A375 (cell line): ENCODE data around the gene SPINK4.

GRCh38 chr9:32572197-32573010 lies 555 bp downstream of the NDUFB6 start:
- RAMPAGE, long total RNA: no peak

GRCh38 chr9:33034819-33035507 lies 9.9 kb downstream of the DNAJA1 start:
- RAMPAGE, long total RNA: no peak

DNA sequence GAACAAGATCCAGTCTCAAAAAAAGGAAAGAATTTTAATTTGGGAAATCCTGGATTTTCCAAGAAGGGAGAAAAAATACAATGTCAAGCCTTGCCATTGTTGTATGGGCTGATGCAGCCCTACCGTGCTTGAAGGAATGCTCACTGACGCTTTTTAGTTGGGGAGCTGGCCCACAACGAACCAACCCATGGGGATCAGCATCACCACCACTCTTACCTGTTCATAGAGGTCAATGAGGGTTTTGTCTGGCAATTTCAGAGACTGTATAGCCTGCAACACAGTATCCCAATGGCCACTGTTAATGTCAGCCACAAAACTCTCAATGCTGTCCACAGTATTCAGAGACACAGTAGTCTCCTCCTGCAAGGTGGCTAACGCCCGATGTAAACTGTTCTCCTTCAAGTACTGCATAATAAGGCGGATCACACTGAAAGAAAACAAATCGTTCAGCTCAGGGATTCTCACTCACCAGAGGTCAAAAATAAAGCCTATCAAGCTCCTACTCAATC lies 3.0 kb downstream of the SMU1 start:
- RAMPAGE, long total RNA: no peak

GRCh38 chr9:33135536-33136075 lies 31.5 kb downstream of the B4GALT1 start:
- RAMPAGE, long total RNA: no peak

DNA sequence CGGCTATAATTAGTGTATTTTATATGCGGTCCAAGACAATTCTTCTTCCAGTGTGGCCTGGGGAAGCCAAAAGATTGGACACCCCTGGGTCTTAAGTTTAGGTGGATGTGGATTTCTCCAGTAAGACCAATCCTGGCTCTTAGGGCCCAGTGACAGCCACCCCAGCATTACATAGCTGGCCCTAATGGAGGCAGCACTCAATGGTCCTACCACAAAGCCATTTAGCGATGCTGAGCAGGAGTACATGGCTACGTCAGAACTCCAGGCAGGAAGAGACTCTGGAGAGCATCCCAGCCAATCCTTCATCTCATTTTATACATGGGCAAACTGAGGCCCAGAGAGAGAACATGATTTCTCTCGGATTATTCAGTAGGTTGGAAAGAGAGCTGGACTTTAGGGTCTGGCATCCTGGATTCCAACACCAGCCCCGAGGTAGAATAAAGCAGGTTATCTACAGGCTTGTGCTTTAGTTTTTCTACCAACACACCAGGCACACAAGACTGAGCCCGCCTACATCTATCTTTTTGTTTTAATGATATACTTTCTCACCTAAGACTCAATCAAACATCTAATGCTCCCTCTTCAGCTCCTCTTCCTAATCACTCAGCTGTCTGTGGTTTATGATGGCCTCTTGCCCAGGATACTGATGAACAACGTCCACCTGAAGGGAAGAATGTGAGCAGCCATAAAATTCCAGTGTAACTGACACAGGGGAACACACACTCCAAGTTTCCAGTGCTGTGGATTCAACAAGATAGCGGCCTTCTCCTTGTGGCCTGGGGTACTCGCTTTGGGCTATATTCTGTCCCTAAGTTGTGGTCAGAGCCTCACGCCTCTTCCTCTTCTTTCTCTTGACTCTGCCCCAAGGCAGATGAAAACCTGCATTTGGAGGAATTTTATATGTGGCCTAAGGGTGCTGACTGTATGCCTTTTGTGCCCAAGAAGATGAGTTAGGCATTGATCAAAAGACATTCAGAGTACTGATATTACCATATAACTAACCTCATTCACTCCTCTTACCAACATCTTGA lies 12.0 kb downstream of the B4GALT1 start:
- RAMPAGE, long total RNA: no peak

- RAMPAGE, long total RNA: no peak
These were observed 2.7 kb downstream of the B4GALT1 start for GRCh38 chr9:33164304-33165057.

- RAMPAGE, long total RNA: no peak
These were observed 30.2 kb upstream of the B4GALT1 start for GRCh38 chr9:33197298-33197869.

DNA sequence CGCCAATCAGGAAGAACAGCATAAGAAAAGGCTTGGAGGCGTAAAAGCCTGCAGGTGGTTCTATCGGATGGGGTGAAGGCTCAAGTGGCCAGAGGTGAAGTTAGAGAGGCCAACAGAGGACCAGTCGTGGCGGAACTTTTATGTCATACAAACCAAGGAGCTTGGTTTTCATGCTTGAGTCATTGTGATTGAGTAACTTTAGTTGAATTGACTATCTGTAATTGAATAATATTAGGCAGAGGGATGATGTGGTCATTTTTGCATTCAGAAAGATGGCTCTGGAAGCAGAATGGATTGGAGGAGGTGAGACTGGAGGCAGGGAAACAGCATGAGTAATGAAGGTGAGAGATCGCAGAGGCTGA lies 7.2 kb upstream of the SPINK4 start:
- RAMPAGE, long total RNA: no peak

DNA sequence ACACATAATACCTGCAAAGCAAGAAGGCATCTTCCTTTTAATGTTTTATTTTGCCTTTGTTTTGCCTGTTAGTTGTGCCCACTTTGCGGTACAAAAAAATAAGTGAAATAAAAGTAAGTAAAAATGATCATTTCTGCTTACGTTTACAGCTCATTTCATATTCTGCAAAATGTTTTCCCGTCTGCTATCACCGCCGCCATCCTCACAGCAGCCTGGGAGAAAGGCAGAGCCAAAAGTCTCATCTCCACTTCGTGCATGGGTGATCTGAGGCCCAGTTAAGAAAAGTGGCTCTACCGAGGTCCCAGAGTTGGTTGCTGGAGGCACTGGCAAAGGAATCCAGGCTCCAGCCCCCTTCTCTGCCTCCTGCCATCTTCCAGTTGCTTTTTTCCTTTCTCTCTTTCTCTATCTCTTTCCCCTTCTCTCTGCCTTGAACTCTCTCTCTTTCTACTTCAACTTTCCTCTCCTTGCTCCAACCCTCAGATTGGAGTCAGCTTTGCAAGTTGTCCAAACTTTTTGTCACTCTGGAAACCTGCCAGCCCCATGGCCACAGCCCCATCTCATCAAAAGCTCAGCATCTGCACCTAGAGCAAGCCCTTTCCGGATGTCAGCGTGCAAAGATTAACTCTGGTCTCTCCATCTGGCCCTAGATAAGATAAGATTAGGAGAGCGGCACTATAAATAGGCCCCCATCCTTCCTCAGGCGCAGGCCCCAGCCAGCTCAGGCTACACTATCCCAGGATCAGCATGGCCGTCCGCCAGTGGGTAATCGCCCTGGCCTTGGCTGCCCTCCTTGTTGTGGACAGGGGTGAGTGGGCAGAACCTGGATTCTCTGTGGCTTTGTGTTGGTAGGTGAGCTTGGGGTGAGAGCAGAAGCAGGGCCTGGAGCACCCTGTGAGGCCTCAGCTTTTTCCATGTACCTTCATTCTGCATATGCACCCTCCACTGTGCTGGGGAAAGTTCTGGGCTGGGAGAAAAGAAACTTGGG lies at the start of gene SPINK4:
Gene SPINK4, plus strand, starts transcription at position 703 of the 985 bp plus-strand sequence.
- RAMPAGE, long total RNA: no peak

DNA sequence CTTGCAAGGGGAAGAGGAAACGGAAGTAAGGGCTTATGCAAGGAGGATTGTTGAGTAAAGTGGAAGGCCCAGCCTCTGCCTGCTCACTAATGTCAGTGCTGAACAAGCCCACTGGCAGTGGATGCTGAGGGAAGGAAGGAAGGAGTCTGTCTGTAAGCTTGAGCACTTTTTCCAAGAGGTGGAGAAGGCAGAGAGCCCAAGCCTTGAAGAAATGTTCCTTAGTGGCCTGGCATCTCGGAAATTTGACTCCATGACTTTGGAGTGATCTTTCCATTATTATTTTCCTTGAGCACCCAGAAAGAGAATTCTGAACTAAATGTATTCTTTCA lies 35.6 kb upstream of the PRSS3 start:
- RAMPAGE, long total RNA: no peak

DNA sequence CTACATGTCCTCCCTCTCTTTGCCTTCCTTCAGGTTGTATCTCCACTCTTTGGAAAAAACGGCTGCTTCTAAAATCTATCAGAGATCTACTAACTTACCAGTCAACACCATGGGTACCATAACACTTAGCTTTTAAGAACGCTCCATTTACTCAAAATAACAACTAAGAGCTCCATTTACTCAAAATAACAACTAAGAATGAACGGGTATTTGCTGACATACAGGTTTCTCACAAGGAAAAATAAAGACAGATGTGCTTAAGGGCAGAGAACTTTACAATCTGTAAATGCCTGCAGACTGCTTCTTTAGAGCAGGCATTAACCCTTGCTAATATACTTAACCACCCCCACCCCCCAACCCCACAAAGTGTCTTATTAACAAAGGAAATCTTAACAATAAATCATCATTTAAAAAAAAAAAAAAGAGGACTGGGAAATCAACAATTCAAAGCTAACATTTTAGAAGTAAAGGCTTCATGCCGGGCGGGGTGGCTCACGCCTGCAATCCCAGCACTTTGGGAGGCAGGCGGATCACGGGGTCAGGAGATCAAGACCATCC lies 2.7 kb downstream of the UBAP2 start:
- RAMPAGE, long total RNA: no peak

DNA sequence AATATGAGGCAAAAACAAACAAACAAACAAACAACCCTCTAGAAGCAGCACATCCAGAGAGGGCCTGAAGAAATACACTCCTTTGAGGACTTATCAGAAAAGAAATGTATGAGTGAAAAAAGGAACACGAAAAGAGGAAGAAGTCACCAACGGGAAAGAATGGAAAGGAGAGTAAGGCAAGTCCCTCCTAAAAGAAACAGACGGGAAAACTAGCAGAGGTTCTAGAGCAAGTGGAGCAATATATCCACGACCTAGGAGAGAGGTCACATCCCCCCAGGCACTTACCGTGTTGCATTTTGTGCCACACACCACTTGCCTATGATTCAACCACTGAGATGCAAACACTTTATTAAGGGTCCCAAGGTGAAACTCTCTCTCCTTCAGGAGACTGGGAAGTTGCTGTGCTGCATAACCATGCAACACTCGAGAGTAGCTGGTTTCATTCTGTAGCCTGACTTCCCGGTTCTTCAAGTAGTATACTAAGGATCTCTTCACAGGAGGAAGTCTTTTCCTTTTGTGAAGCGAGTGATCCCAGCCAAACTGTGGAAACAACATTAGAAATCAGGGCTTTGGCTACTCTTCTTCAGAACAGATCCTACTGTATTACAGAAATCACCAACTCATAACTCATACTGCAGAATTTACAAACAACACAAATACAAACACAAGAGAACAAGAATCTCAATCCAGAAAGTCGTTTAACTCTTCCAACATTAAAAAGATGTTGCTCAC lies 1.6 kb downstream of the DCAF12 start:
- RAMPAGE, long total RNA: no peak

DNA sequence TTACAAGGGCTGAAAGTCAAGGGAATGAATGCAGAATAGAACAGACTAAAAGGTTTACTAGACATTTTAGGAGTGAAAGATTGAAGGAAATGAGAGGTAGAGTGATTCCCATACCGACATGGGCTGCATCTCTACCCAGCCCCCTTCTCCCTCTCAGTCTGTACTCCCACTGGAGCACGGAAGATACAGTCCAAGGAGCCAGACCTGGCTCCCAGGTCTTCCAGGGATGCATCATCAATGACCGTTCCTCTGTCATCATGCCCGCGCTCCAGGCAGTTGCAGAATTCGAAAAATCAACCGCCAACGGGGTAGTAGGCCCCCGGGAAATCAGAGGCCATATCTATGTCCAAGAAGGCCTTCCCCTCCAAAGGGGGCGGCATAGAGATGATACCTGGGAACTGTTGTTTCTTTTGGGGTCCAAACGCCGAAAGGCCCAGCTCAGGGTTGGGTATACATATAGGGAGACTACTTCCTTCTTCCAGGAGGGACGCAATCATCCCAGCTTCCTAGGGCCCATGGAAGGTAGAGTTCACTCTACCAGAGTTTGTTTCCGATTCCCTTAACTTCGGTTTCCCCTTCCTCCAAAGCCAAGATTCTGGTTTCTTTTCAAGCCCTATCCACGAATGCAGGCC lies 891 bp downstream of the DCAF12 start:
- RAMPAGE, long total RNA: no peak

- RAMPAGE, long total RNA: no peak
These were observed 24.1 kb downstream of the UBAP1 start for GRCh38 chr9:34202798-34203411.

DNA sequence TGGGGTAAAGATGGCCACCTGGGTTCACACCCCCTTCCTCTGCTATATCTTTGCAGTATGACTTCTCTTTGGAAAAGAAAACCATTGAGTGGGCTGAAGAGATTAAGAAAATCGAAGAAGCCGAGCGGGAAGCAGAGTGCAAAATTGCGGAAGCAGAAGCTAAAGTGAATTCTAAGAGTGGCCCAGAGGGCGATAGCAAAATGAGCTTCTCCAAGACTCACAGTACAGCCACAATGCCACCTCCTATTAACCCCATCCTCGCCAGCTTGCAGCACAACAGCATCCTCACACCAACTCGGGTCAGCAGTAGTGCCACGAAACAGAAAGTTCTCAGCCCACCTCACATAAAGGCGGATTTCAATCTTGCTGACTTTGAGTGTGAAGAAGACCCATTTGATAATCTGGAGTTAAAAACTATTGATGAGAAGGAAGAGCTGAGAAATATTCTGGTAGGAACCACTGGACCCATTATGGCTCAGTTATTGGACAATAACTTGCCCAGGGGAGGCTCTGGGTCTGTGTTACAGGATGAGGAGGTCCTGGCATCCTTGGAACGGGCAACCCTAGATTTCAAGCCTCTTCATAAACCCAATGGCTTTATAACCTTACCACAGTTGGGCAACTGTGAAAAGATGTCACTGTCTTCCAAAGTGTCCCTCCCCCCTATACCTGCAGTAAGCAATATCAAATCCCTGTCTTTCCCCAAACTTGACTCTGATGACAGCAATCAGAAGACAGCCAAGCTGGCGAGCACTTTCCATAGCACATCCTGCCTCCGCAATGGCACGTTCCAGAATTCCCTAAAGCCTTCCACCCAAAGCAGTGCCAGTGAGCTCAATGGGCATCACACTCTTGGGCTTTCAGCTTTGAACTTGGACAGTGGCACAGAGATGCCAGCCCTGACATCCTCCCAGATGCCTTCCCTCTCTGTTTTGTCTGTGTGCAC lies 62.6 kb downstream of the UBAP1 start:
- RAMPAGE, long total RNA: no peak

- RAMPAGE, long total RNA: no peak
These were observed 73.9 kb downstream of the UBAP1 start for GRCh38 chr9:34252497-34253333.

DNA sequence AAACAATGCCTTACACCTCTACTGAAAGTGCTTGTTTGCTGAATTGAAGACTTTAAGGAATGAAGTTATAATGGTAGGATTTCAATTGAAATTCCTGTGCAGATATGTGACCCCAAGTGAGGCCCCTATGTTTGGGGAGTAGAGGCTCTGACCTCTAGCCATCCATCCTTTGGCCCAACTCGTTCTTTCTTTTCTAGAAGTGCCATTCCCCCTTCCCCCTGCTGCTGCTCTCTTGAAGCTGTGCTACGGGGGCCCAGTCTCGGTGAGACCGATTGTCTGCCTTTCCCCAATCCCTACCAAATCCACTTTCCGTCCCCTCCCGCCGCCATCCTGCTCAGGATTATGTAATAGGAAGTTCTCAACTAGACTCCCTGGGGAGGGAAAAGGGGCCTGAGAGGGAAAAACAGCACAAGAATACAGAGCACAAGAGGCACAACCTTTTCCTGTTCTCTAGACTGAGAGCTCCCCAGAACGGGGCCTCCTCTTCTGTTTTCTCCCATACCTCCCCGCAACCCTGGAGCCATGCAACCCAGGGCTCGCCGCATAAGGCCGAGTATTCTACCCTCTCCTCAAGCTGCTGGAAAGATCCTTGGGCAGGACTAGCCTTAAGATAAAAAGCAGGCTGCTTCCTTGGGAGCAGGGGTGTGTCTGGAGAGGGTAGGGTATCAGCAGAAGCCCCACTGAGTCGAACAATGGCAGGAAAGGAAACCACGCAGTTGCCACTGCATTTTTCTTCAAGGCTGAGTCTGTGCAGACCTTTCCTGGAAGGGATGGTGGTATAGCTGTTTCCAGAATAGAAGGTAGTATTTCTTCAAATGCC lies 13.1 kb downstream of the MYORG start:
- RAMPAGE, long total RNA: no peak

- RAMPAGE, long total RNA: no peak
These were observed 885 bp upstream of the C9orf24 start for GRCh38 chr9:34398453-34398937.

- RAMPAGE, long total RNA: no peak
These were observed 7.1 kb downstream of the FAM219A start for GRCh38 chr9:34451065-34451851.

DNA sequence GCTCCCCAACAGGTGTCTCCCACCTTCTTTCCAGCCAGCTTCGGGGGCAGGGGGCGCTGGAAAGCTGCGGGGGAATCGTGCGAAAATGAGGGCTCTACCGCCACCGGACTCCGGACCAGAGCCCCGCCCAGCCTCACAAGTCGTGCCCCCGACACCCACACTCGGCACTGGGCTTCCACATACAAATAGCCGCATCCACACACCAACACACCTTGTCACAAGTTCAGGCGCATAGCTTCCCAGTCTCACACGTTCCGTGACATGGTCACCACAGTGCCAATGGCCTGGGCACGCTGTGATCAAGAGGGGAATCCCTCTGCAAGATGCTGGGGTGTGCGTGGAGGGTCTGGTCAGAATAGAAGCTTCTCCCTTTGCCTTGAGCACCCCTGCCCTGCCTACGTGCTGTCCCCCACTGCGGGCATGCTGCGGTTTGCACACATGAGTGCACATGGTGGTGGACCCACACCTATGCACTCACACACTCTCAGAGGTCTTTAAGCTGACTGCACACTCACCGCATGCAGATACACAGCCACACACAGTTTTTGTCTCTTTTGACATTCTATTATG lies 374 bp upstream of the ARID3C start:
- RAMPAGE, long total RNA: no peak